Adrenal gland (tissue), 7 donors: ENCODE data around the genes TMEM233 and CIT.

DNA sequence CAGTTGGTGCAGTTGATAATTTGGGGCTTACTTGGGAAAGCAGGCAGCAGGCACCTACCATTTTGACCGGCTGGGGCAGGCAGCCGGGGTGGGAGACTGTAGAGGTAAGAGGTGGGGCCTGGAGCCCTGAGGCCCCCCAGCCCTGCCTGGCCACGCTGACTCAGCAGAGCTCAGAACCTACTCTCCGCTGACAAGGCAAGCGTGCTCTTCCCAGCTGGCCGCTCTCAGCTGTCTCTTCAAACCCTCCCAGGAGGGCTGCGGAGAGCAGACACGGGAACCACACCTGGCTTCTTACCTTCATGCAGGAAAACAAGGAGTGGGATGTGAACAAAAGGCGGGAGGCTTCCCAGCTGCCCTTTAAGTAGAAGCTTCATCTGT is 12.5 kb upstream of the TESC start:
- PRO-cap, 3 experiments: no peak in any of the 3 experiments
- RAMPAGE, long total RNA, 4 experiments: no peak in any of the 4 experiments
- RRBS: no CpG with 5 or more reads among the region's 9 CpGs

DNA sequence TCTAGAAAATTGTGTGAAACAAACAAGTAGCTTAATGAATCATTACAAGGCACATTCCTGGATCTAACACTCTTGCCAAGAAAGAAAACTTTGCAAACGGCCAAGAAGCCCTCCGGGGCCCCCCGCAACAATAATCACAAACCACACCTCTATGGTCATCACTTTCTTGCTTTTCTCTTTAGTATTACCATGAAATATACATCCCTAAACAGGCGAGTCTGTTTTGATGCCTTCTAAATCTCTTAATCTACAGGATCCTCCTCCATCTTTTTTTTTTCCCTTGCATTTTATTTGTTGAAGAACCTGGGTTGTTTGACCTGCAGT is 11.1 kb downstream of the FBXO21 start:
- PRO-cap, 3 experiments: no peak in any of the 3 experiments
- RAMPAGE, long total RNA, 4 experiments: no peak in any of the 4 experiments
- RRBS: no CpG with 5 or more reads among the region's 4 CpGs

GRCh38 chr12:117685348-117686090 is 283.3 kb downstream of the KSR2 start:
- PRO-cap, 3 experiments: no peak in any of the 3 experiments
- RAMPAGE, long total RNA, 4 experiments: no peak in any of the 4 experiments
- RRBS: no CpG with 5 or more reads among the region's 6 CpGs

GRCh38 chr12:118055863-118056904 is 4.8 kb downstream of the WSB2 start:
- PRO-cap, 3 experiments: no peak in any of the 3 experiments
- RAMPAGE, long total RNA, 4 experiments: no peak in any of the 4 experiments
- RRBS: no CpG with 5 or more reads among the region's 17 CpGs

DNA sequence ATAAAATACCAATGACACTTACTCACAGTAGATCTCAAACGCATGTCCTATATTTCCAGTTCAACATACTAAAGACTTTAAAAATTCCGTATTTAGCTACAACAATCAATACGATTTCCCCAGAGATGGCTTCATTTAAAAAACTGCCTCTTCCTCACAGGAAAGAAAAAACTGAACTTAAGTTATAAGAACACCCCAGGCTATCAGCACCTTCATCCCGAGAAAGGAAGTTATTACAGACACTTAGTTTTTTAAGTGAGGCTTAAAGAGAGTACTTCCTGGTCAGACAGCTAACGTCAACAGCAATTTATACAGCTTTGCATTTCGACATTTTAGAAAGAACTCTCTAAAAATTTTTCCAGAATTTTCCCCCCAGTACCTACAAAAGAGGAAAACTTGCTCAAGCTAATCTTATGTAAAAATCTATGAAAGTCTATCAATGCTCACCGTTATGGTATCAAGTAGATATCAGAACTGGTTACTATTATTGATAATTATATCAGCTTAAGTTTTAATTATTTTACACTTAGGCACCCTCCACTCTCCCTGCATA is 13.7 kb downstream of the TAOK3 start:
- PRO-cap, 3 experiments: peak in 2 of 3 experiments; most common plus-strand start position 271 of the sequence (in 1); most common minus-strand start position 226 of the sequence (in 2)
- RAMPAGE, long total RNA, 4 experiments: start-site peak on the minus strand in 1 of 4 experiments, centred at position 188 of the sequence, 13 reads per replicate
- RRBS: no CpG with 5 or more reads among the region's 7 CpGs

DNA sequence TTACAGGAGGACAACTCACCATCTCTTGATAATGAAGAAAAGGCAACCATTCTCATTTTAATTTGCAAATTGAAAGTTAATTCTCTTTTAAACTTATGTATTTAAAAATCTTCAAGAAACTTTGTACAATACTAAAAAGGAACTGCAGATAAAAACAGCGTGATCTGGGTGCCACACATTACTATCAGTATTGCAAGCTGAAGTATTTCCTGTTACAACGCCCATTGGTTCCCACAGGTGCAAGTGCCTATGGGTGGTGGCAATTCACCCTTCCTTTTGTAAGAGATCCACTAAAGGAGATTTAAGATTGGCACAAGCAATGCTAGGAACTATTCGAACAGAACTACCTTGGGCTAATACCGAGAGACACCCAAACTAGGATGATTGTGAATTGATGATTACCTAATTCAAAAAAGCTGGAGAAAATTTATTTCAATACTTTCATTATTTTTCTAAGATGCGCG is 13.2 kb downstream of the TAOK3 start:
- PRO-cap, 3 experiments: no peak in any of the 3 experiments
- RAMPAGE, long total RNA, 4 experiments: no peak in any of the 4 experiments
- RRBS: no CpG with 5 or more reads among the region's 6 CpGs

DNA sequence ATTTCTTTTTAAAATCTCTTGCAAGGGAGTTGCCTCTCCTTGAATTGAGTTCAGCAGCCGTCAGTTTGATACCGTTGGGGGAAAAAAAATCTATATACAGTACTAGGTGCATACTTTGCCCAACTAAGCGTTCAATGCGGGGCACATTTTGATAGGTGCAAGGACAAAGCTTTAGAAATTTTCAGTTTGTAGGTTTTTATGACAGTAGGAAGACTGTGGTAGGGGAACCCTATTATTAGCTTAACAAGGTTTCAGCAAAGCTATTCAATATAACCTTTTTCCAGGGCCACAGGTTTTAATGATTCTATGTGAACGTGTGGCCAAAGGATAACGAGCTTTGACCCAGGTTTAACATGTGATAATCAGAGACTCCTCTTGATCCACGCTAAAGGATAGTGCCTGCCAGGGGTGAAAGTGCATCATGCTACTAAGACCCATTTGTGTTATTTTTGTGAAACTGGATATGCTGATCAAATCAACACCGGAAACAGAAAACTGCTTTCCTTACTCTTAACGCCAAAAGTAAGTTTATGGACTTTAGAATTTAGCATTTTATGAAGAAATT is 808 bp upstream of the TAOK3 start:
- PRO-cap, 3 experiments: no peak in any of the 3 experiments
- RAMPAGE, long total RNA, 4 experiments: no peak in any of the 4 experiments
- RRBS: no CpG with 5 or more reads among the region's 9 CpGs

DNA sequence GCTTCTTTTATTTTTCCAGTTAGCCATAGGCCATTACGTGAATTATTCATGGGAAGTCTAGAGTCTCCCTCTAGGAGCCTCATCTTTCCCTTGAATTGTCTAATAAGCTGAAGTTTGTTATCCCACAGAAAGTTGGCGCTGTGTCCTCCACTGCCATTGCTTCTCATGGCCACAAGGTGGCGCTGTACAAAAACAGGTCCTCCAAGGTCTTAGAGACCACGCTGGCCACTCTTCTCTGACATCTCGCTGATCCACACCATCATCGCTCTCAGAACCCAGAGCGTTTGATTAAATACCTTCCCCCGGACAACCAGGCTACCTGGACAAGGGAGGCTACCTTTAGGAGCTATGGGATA is 109.9 kb downstream of the CCDC60 start:
- PRO-cap, 3 experiments: no peak in any of the 3 experiments
- RAMPAGE, long total RNA, 4 experiments: no peak in any of the 4 experiments
- RRBS: no CpG with 5 or more reads among the region's 8 CpGs

GRCh38 chr12:119593302-119594060 is at the start of gene TMEM233:
TMEM233 (plus strand) TSS chr12:119593774.
- PRO-cap, 3 experiments: peak in 3 of 3 experiments; most common plus-strand start chr12:119593774 (in 3)
- RAMPAGE, long total RNA, 4 experiments: no peak in any of the 4 experiments
- RRBS: 2% methylated on average over 12 of the region's 36 CpGs

GRCh38 chr12:119673260-119674305 is 5.7 kb downstream of the PRKAB1 start:
- PRO-cap, 3 experiments: peak in 3 of 3 experiments; most common plus-strand start chr12:119674011 (in 3); most common minus-strand start chr12:119673709 (in 2)
- RAMPAGE, long total RNA, 4 experiments: no peak in any of the 4 experiments
- RRBS: no CpG with 5 or more reads among the region's 17 CpGs

- PRO-cap, 3 experiments: no peak in any of the 3 experiments
- RAMPAGE, long total RNA, 4 experiments: no peak in any of the 4 experiments
- RRBS: no CpG with 5 or more reads among the region's 8 CpGs
These were observed 100.6 kb downstream of the CIT start for GRCh38 chr12:119776428-119776936.

GRCh38 chr12:119877175-119878004 is at the start of gene CIT:
CIT (minus strand) TSS chr12:119877320.
- PRO-cap, 3 experiments: peak in 3 of 3 experiments; most common plus-strand start chr12:119877569 (in 2); most common minus-strand start chr12:119877307 (in 3)
- RAMPAGE, long total RNA, 4 experiments: start-site peak on the minus strand in 2 of 4 experiments, at chr12:119877271-119877342 at its widest, 15 to 33 reads per replicate
- RRBS: 5% methylated on average over 2 of the region's 39 CpGs

DNA sequence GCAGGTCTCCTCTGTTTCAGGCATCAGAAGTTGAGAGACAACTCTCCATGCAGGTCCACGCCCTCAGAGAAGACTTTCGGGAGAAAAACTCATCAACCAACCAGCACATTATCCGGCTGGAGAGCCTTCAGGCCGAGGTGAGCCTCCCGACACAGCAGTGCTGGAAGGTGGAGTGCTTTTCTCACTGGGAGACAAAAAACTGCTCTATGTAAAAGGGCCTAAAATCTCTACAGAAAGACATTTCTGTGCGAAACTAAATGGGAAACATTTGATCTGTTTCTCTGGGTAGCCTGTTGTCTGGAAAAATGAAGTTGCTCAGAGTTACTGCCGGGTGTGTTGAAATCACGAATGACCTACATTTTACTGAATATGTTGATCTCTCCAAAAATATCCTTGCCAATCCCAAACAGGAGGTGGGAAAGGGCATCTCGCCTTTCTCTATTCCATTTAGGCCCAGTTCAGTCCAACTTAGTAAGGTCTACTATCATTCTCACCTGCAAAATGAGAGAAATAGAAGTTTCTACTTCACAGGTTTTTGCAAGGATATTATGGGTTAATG is 54.8 kb downstream of the RAB35 start:
- PRO-cap, 3 experiments: no peak in any of the 3 experiments
- RAMPAGE, long total RNA, 4 experiments: no peak in any of the 4 experiments
- RRBS: no CpG with 5 or more reads among the region's 9 CpGs

DNA sequence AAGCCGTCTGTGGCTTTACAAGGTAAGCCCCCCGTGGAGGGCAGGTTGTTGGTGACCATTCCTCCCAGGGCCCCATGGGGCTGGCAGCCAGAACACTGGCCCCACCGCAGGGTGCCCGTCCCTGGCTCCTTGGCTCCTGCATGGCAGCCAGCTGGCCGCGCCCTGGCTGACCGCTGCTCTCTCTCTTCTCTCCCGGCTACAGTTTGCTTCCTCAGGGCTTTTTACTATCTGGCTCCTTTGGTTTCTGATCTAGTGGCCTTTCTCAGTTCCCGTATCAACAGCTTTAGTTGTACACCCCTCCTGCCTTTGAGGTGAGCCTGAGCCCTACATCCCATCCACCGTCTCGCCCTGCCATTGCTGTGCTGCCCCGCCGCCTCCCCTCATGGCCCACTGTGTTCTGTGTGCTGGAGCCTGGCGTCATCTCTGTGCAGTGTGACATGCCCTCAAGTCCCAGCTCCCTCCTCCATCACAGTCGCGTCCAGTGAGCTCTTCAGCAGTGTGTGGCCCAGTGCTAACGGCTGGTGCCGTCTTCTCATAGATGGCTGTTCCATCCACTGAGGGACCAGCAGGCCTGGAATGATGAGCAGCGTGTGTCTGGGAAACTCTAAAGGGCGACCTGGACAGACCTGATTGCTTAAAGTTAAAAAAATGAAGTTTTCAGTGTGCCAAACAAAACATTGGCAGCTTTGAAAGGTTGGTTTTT is 25.7 kb downstream of the RAB35 start:
- PRO-cap, 3 experiments: no peak in any of the 3 experiments
- RAMPAGE, long total RNA, 4 experiments: no peak in any of the 4 experiments
- RRBS: no CpG with 5 or more reads among the region's 20 CpGs

DNA sequence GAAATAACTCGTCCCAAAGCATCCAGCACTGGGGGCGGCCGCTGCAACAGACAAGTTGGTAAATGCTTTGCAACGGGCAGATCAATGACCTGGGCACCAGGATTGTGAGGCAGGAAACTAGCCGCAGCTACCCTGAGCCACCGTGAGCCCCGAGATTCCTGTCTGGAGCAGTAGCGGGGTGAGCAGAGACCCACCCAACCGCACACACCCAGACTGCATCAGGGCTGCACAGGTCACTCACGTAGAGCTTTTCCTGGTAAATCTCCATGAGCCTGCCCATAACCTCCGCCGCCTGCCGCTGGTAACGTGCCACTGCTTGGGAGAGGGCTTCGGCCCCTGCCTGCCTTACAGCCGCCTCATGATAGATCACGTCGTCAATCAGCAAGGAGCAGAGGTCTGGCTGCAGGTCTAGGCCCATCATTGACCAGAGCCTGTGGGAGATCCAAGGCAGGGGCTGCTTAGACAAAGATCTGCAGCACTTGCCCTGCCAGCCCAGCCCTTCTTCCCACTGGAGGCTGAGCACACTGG is 38.5 kb upstream of the RAB35 start:
- PRO-cap, 3 experiments: no peak in any of the 3 experiments
- RAMPAGE, long total RNA, 4 experiments: no peak in any of the 4 experiments
- RRBS: no CpG with 5 or more reads among the region's 18 CpGs

DNA sequence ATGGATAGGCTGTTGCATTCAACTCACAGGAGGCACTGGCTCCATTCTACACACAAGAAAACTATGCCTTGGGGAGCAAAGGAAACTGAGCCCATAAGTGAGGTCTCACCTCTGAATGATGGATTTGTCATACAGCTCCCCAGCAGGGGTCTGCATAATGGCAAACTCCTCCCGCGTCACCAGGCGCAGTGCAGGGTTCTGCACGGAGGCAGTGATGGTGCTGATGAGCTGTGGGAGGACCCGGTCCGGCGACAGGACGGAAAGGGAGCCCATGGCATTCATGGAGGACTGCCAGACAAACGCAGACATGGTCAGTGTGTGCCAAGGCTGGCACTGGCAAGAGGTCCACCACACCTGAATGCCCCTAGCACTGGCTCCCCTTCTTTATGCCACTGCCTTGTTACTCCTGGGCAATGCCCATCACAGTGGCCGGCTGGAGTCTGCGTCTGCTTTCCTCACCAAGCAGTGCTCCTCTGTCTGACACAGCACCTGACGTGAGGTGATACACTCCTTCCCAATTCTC is 32.7 kb downstream of the GCN1 start:
- PRO-cap, 3 experiments: no peak in any of the 3 experiments
- RAMPAGE, long total RNA, 4 experiments: no peak in any of the 4 experiments
- RRBS: no CpG with 5 or more reads among the region's 12 CpGs

DNA sequence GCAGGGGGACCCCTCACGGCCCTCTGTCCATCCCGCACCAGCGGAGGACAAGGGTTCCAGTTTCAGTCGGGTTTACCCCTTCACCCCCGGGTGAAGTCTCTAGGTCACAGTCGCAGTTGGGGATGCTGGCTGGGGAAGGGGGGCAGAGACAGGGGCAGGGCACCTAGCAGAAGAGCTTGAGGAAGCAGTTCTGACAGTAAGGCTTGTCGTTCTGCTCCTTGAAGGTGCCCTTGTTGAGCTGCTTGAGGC is 11.2 kb upstream of the RPLP0 start:
- PRO-cap, 3 experiments: no peak in any of the 3 experiments
- RAMPAGE, long total RNA, 4 experiments: no peak in any of the 4 experiments
- RRBS: no CpG with 5 or more reads among the region's 7 CpGs

DNA sequence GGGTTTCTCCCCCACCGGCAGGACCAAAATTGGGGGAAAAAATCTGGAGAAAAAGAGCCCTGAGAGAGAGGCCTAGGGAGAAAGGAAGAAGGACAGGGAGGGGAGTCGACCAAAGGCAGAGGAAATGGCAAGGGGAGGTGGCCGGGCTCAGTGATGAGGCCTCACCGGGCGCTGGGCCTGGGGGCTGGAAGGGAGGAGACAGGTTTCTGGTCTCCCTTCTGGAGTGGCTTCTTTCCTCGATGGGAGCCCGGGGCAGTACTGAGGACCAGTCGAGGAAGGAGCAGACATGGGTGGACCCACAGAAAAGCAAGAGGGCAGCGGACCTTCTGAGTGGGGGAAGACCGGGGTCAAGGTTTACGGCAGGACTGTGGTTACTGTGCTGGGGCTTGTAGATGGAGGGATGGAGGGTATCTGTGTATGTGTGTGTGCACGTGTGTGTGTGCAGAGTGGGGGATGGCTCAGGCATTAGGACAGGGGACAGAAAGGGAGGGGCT is 14.9 kb upstream of the RPLP0 start:
- PRO-cap, 3 experiments: no peak in any of the 3 experiments
- RAMPAGE, long total RNA, 4 experiments: no peak in any of the 4 experiments
- RRBS: 88% methylated on average over 7 of the region's 12 CpGs

DNA sequence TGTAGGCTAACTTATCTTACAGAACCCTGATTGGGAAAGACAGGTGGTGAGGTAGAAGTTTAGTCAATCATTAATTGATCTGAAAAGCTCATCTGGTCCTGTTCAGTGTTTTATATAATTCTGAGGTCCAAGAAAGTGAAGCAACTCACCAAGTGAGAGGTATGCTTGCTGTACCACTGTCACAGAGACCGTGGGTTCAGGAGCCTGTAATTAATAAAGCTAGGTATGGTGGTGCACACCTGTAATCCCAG is 7.2 kb downstream of the GATC start:
- PRO-cap, 3 experiments: no peak in any of the 3 experiments
- RAMPAGE, long total RNA, 4 experiments: no peak in any of the 4 experiments
- RRBS: no CpG with 5 or more reads among the region's 1 CpG

GRCh38 chr12:120454865-120455628 is 8.8 kb downstream of the GATC start:
- PRO-cap, 3 experiments: no peak in any of the 3 experiments
- RAMPAGE, long total RNA, 4 experiments: no peak in any of the 4 experiments
- RRBS: no CpG with 5 or more reads among the region's 15 CpGs